AG09309 (cell line): Measurements from ENCODE around the gene ABCA4.

GRCh38 chr1:93768842-93769362 lies 87.3 kb upstream of the BCAR3 start:
- RRBS, result no CpG with 5 or more reads among the region's 9 CpGs

DNA sequence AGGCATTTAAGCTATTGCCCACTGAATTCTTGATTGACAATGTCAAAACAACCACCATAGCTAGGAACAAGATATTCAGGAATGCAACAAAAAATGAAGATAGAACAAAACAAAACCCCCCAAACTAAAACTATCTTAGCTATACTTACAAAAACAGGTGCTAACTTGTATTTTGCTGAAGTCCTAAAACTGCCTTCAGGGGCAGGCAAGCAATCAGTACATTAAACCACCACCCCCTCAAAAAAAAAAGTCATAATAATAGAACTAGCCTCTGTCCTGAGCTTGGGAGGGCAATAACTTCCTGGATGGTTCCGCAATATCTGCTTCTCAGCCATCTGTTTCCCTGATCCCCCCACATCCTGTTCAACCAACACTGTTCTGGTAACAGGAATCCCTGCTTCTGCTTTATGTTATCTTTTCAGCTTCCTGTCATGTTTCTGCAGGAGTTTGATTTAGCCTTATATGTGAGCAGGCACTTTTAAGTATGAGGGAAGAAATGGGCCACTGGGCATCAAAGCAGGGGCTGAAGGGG lies 62.2 kb downstream of the DNTTIP2 start:
- RRBS, result no CpG with 5 or more reads among the region's 1 CpG

GRCh38 chr1:93845932-93846940 lies 32.8 kb downstream of the DNTTIP2 start:
- RRBS, result no CpG with 5 or more reads among the region's 91 CpGs

- RRBS, result no CpG with 5 or more reads among the region's 2 CpGs
Measured at GRCh38 chr1:93905630-93906260, 3.5 kb downstream of the GCLM start.

DNA sequence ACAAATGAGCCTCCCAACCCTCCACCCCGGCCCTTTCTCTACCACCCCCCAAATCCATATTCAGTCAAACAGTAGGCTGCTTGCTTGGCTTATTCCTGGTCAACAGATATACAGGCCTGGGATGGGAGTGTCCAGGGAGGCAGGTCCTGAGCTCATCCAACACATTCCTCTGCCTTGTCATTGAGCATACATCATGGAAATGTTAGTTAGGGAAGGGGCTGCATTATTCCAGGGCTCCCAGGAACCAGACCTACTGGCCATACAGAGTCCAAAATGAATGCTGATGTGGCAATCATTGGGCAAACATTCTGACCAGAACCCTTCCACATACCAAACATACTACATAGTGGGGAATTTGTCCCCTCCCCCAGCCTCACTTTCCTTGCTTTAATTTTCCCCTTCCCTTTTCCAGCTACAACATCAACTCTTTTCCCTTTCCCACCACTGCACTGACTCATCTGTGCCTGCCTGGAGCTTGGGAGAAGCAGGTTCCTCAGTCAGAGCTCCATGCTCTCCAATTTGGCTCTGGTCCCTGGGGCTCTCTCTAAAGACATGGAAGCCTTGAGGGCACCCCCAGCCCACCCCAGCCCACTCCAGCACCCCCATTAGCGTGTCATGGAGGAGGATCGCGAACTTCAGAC lies 58.9 kb downstream of the ABCA4 start:
- RRBS, result no CpG with 5 or more reads among the region's 4 CpGs

- RRBS, result no CpG with 5 or more reads among the region's 8 CpGs
Measured at GRCh38 chr1:94120958-94121157, at the start of gene ABCA4. ABCA4 (minus strand) TSS chr1:94121148.

DNA sequence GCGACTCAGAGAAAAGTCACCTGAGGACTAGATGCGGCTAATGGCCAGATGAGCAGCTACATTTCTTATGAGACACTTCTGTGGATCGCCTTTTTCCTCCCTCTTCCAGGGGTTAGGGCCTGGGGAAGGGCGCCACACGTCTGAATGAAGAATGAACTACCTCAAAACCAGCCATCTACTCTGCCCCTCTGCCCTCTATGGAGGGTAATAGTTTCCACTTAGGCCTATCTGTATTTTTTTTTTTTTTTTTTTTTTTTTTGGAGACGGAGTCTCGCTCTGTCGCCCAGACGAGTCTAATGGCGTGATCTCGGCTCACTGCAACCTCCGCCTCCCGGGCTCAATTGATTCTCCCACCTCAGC lies 417 bp upstream of the ARHGAP29 start:
- RRBS, result no CpG with 5 or more reads among the region's 13 CpGs

DNA sequence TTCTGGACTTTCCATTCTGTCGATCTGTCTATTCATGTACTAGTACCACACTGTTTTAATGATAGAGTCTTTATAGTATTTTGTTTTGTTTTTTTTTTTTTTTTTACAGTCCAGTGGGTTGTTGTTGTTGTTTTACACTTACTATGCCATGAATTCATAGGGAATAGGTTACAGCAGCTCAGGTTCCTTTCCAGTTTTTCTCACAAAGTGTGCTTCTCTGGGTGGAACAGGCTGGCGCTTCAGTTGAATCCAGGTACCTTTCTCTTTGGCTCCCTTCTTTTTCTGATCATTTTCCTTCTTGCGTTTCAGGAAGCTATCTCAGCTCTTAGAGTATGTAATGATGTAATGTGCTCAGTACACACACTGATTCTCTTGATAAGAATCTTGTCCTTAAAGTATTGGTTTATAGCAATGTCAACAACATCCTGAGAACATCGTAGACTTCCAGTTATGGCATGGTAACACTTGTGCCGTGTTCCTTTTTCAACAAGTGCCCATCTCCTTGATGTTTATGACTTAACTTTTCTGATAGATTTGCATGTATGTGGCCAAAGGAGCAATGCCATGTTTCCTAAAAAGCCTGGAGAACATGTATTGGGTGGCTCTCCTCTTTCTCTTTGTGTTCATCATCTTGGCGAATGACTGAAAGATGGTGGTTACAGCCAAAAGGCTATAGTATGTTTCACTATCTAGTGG lies 11.8 kb upstream of the ABCD3 start:
- RRBS, result no CpG with 5 or more reads among the region's 6 CpGs

GRCh38 chr1:94534789-94535711 lies 6.5 kb downstream of the F3 start:
- RRBS, result 89% methylated on average over 4 of the region's 12 CpGs

- RRBS, result no CpG with 5 or more reads among the region's 11 CpGs
Measured at GRCh38 chr1:94552049-94552773, 10.7 kb upstream of the F3 start.

GRCh38 chr1:94579671-94580475 lies 38.3 kb upstream of the F3 start:
- RRBS, result no CpG with 5 or more reads among the region's 6 CpGs

DNA sequence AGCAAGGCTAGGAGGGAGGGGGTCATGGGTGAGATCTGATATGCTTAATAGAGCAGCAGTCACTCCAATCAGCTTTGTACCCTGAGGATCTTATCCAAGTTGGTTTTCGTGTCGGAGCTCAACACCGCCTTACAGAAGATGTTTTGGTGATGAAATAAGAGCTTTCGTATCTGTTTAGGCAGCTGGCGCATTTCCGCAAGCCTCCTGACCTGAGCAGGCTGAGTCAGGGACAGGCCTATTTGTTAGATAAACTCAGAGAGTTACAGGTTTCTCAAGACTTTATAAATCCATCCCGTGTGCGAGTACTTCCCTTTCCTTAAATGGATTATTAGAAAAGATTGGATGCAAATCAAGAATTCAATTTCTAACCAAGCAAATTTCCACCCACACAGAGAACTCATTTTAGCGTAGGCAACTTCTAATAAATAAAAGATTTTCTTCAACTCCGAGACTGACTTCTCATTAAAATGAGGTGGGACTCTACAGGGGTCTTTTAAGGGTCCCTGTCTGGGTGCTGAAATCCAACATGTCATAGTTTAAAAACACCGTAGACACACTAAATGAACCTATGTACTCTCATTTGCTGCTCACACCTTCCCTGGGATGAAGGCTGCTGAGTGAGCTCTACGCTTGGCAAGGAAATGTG lies 106.8 kb upstream of the F3 start:
- RRBS, result no CpG with 5 or more reads among the region's 12 CpGs

DNA sequence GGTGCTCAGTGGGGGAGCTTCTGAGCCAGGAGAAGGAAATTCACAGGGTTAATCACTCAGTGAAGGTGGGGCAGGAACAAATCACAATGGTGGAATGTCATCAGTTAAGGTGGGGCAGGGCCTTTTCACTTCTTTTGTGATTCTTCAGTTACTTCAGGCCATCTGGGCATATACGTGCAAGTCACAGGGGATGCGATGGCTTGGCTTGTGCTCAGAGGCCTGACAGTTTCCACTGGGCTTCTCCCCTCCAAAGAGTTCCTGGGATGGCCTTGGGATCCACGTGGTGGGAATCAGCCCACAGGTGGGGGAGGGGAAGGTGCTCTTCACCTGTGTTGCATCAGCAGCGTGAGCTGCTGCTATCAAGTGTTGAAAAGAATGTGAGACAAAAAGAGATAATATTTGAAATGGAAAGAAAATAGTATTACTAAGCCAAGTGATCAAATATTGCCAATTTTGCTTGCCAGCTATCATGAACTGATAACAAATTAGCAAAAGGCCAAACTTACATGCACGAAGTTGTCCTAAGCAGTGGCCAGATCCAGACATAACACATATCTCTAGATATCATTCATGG lies 116.2 kb upstream of the F3 start:
- RRBS, result no CpG with 5 or more reads among the region's 5 CpGs

- RRBS, result no CpG with 5 or more reads among the region's 10 CpGs
Measured at GRCh38 chr1:94720964-94721647, 99.1 kb upstream of the SLC44A3 start.

DNA sequence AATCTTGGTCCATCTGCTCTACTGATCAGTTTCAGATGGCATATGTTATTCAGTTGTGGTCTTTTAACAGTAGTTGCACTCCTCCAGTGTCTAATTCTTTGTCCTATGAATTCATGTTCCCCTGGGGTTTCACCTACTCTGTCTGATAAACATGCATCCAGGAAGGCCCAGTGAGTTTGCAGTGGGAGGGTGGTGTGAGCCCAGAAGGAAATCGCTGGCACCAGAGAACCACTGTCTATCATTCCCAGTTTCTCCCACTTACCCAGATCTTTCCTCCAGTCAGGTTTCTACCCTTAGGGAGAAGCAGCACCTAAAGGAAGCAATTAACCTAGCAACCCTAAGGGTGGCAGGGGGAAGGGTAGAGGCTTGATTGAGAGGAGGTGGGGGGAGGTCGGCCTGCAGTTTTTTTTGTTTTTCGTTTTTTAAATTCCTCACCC lies 932 bp upstream of the SLC44A3 start:
- RRBS, result no CpG with 5 or more reads among the region's 3 CpGs

- RRBS, result no CpG with 5 or more reads among the region's 7 CpGs
Measured at GRCh38 chr1:94884049-94884586, 42.8 kb downstream of the CNN3 start.

GRCh38 chr1:94925385-94926141 lies 1.3 kb downstream of the CNN3 start:
- RRBS, result 3% methylated on average over 4 of the region's 25 CpGs

DNA sequence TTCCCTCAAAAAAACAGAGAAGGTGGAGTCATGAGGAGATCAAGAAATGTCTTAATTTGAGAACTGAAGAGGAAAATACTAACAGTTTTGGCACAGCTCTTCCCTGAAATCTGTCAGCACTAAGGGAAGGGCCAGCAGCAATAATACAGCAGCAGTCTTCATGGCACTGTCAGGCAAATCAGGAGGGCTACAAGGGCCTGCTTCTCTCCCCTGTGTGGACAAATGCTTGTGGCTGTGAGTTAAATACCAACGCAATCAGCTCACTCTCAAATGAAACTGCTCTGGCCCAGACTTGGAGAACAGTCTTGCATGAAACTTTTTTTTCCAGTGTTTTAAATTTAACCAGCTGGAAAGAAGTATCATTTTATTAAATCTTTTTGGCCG lies 20.5 kb upstream of the CNN3 start:
- RRBS, result no CpG with 5 or more reads among the region's 2 CpGs

DNA sequence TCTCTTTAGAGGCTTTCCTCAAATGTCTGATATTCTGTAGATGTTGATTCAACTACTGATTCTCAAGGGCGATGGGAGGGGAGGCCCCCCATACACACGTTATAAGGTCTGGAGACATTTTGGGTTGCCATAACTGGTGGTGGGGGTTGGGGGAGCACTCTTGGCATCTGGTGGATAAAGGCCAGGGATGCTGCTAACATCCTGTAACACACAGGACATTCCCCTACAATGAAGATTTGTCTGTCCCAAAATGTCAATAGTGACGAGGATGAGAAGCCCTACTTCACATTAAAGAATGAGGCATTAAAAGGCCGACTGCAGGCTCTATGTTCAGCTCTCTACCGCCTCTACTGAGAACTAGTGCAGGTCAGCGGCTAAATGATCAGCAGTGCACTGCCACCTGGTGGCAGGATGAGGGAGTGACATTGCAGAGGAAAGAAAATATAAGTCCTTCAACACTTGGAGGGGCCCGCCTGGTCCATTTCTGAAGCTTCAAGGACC lies 29.5 kb downstream of the ALG14 start:
- RRBS, result no CpG with 5 or more reads among the region's 7 CpGs